ENCODE data around the genes POLD2 and ZMIZ2.

GRCh38 chr7:43703512-43704460, 25.5 kb downstream of the COA1 start:
- PRO-cap, 2 experiments, result no peak in any of the 2 experiments

DNA sequence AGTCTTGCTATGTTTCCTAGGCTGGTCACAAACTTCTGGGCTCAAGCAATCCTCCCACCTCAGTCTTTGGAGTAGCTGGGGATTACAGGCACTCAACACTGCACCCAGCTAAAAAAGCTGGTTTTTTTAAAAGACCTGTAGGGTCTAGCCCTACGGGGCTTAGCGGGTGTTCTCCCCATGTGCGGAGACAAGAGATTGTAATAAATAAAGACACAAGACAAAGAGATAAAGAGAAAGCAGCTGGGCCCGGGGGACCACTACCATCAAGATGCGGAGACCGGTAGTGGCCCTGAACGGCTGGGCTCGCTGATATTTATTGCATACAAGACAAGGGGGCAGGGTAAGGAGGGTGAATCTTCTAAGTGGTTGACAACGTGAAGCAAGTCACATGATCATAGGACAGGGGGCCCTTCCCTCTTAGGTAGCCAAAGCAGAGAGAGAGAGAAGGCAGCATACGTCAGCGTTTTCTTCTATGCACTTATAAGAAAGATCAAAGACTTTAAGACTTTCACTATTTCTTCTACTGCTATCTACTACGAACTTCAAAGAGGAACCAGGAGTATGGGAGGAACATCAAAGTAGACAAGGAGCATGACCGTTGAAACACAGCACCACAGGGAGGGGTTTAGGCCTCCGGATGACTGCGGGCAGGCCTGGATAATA, 5.3 kb upstream of the COA1 start:
- PRO-cap, 2 experiments, result no peak in any of the 2 experiments

DNA sequence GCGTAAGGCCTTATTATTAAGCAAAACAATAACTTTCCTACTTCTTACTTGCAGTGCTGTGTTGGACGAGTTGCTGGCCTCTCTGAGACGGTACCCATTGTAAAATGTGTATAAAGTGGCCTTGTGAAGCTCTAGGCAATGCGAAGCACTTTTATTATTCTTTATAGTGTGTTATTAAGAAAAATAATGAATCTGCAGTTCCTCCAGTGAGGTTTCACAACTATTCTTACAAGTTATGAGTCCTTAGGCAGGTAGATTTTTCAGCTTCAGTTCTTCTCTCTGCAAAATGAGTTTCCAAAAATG, 519 bp upstream of the URGCP start:
- PRO-cap, 2 experiments, result no peak in any of the 2 experiments

DNA sequence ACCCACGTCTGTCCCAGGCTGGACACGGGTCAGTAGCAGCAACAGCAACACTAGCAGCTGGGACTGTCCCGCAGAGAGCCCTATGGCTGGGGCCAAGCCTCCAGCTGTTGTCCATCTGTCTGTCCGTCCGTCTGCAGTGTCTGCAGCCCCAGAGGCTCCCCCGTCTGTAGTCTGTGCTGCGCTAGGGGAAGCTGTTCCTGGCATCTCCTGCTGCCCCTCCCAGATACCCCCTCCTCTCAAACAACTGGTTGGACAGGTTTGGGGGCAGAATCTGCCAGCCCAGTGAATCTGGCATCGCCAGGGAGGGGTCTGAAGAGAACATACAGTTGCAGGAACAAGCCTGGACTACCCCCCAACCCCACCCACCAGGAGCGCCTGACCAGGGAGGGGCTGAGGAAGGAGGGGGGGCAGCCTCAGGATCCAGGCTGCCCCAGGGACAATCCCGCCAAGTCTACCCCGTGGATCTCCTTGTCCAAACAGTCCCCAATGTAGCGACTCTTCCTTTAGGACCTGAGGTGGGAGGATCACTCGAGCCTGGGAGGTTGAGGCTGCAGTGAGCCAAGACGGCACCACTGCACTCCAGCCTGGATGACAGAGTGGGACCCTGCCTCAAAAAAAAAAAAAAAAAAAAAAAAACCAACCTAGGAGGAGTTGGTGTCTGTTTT, 7.5 kb upstream of the SPDYE1 start:
- PRO-cap, 2 experiments, result no peak in any of the 2 experiments

GRCh38 chr7:44038811-44039709, 5.4 kb upstream of the DBNL start:
- PRO-cap, 2 experiments, result no peak in any of the 2 experiments

DNA sequence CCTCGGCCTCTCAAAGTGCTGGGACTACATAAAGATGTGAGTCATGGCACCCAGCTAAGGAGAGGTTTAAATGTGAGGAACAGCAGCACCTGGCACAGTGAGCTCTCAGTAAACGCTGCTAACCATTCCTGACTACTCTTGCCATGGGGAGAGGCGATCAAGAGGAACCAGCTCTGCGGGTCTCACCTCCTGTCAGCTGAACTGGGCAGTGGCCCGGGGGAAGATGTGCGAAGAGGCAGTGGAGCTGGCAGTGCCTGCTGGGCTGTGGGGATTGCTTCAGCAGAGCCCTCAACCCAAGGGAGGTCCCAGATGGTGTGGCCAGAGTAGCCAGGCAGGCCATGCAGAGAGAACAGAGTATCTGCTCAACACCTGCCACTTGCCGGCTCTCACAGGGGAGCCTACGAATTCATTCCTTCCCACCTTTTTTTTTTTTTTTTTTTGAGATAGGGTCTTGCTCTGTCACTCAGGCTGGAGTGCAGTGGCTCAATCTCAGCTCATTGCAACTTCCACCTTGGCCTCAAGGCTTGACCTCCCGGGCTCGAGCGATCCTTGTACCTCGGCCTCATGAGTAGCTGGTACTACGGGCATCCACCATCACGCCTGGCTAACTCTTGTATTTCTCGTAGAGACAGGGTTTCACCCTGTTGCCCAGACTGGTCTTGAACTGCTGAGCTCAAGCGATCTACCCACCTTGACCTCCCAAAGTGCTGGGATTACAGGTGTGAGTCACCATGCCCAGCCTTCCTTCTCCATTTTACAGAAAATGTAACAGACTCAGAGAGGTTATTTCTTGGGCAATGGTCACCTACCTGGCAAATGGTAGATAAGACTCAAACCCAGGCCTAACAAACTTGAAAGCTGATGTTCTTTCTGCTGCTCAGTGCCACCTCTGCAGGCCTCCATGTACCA, 6.8 kb downstream of the POLM start:
- PRO-cap, 2 experiments, result no peak in any of the 2 experiments

GRCh38 chr7:44076426-44076883, 5.9 kb downstream of the POLM start:
- PRO-cap, 2 experiments, result no peak in any of the 2 experiments

GRCh38 chr7:44084679-44085069, 2.3 kb upstream of the POLM start:
- PRO-cap, 2 experiments, result no peak in any of the 2 experiments

- PRO-cap, 2 experiments, result no peak in any of the 2 experiments
Observed at GRCh38 chr7:44102001-44102850, 1.9 kb upstream of the AEBP1 start.

- PRO-cap, 2 experiments, result no peak in any of the 2 experiments
Observed at GRCh38 chr7:44108655-44109108, 4.5 kb downstream of the AEBP1 start.

GRCh38 chr7:44122901-44124061, at the start of gene POLD2:
Gene POLD2 (minus strand): TSS chr7:44123548.
- PRO-cap, 2 experiments, result peak in 2 of 2 experiments; most common plus-strand start chr7:44123728 (in 1); most common minus-strand start chr7:44123548 (in 2)

GRCh38 chr7:44132213-44132483, 8.8 kb upstream of the POLD2 start:
- PRO-cap, 2 experiments, result no peak in any of the 2 experiments

DNA sequence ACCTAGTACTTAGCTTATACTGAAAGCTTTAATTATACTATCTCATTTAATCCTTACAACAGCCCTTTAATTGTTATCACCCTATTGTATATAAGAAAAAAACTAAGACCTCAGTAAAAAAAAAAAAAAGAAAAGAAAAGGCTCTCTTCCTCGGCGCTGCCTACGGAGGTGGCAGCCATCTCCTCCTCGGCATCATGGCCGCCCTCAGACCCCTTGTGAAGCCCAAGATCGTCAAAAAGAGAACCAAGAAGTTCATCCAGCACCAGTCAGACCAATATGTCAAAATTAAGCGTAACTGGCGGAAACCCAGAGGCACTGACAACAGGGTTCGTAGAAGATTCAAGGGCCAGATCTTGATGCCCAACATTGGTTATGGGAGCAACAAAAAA, 22.8 kb downstream of the NUDCD3 start:
- PRO-cap, 2 experiments, result no peak in any of the 2 experiments

DNA sequence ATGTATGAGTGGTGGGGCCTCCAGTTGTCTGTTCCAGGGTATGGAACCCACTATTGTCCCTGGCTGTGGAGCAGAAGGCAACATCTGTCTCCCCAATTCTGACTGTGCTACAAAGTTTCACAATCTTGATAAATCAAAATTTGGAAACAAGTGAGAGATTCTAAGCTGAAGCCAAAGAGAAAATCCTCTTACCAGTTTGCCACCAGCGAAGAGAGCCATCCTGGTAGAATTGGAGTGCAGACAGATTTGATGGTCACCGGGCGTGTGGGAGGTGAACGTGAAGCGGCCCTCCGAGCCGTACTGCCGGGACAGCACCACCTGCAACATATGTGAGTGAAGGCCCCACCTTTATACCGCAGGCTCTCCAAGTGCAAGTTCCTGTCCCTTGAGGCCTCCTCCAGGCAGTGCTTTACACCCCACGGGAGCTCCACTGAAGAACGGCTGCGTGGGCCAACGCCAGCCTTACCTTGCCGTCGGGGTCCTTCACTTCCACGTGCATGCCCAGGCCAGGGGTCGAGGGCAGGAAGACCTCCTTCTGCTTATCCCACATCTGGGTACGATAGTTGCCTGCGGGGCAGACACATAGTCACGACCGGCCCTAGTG, 672 bp downstream of the TMED4 start:
- PRO-cap, 2 experiments, result no peak in any of the 2 experiments

DNA sequence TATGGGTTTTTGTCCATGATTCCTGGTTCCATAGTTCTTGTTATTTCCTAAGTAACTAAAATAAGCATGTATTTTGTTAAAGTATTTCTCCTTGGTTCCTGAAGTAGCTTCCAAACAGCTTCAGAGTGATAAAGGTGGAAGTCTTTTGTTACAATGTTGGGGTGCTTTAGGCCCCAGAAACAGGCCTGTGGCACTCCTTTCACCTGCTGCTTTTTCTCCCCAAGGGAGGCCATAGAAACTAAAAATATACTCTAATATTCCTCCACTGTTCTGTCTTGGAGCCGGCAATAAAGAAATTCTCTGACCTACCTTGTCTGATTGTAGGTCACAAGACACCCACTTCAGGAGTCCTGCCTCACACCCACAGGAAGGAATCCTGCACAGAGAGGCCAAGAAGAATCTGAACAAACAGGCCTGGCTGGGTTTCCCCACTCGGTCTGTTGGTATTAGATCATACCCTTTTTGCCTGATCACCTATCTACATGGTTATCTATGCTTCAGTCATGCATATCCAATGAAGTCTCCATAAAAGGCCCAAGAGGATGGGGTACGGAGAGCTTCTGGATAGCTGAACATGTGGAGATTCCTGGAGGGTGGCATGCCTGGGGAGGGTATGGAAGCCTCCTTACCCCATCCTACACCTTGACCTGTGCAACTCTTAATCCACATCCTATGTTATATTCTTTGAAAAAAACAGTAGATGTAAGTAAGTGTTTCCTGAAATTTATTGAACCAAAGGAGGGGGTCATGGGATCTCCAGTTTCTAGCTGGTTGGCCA, 12.3 kb downstream of the OGDH start:
- PRO-cap, 2 experiments, result no peak in any of the 2 experiments

GRCh38 chr7:44630595-44631367, 24.4 kb downstream of the OGDH start:
- PRO-cap, 2 experiments, result peak in 1 of 2 experiments; most common plus-strand start chr7:44631040 (in 1); most common minus-strand start chr7:44630882 (in 1)

DNA sequence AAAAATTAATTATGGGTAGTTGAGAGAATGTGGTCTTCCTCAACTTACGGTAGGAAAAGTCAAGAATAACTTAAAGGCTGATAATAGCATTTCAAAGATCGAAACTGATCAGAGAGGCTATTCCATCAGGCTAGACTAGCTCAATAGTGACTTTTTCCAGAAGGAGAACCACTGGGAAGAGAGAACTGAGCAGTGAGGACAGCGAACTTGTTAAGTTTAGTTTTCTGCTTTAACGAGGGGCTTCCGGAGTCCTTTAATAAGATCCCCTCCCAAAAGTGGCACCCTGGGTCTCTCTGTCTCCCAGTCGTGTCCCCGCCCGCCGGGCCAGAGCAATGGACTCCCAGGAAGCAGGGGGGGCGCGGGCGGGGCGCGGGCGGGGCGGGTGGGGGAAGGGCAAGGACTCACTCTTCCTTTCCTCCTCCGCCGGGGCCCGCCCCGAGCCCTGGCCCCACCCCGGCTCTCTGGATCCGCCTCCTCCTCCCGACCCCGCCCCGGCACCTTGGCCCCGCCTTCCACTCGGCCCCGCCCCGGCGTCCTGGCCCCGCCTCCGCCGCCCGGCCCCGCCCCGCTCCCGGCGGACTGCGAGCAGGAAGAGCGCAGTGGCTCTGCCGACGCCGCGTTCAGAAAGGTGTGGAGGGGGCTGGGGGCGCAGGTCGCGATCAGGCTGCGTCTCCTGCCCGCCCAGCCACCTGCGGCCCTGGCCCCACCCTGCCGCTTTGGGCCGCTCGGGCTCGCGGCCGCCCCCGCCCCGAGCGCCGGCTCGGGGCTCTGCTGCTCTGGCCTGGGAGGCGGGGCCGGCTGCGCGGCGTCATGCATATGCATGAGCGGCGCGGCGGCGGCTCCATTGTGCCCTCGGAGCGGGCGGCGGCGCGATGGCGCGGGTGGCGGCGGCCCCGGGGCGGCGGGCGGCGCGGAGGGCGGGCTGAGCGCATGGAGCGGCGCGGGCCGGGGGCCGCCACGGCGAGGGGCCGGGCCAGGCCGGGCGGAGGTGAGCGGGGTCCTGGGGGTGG, at the start of gene ZMIZ2:
ZMIZ2 (plus strand) TSS at position 844 of the 1,010 bp plus-strand sequence.
- PRO-cap, 2 experiments, result peak in 2 of 2 experiments; most common plus-strand start position 568 of the sequence (in 2); most common minus-strand start position 311 of the sequence (in 1)

- PRO-cap, 2 experiments, result no peak in any of the 2 experiments
Observed at GRCh38 chr7:44767372-44768393, 19.0 kb downstream of the ZMIZ2 start.

DNA sequence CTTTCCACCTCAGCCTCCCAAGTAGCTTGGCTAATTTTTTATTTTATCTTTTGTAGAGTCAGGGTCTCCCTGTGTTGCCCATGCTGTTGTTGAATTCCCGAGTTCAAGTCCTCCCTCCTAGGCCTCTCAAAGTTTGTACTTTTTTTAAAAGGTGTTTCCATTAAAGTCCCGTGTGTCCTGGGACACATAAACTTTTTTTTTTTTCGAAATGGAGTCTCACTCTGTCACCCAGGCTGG, 24.3 kb downstream of the PPIA start:
- PRO-cap, 2 experiments, result no peak in any of the 2 experiments

DNA sequence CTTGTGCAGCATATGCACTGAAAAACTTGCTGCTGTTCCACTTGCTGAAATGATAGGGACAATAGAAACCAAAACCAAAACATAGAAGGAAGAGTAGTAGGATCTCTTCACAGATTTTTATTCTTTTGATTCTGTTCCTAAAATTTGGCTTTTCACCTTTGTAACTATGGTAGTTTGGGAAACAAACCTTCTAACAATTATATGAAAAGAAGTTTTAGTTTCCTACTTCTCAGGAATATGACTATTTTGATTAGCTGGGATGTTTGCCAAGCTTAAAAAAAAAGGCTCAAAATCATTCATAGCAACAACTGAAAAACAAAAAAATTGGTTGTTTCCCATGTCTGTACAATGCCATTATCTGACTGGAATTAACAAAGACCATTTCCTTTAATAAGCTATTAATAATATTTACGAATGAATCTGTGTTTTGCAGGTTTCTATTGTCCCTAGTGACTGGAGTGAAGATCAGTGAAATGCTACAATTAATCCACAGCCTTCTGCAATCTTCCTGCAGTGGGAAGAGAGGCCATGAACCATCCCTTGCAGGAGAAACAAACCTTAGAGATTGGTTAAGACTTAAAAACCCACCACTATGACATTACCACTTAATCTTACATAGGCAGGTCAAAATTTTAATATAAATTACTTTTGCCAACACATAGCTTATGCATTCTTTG, 4.2 kb downstream of the PURB start:
- PRO-cap, 2 experiments, result no peak in any of the 2 experiments